SK-MEL-5 (cell line): Measurements from ENCODE around the genes MAGEA12, ZNF275 and TREX2.

RAMPAGE:
- cytosol, long total RNA: start-site peak on the minus strand at chrX:152733680-152733748, 4,701 and 4,962 reads in 2 replicates; start-site peak on the plus strand at chrX:152733779-152733845, 381 and 358 reads in 2 replicates
- long total RNA: start-site peak on the minus strand at chrX:152733680-152733750, 2,305 and 1,797 reads in 2 replicates; start-site peak on the plus strand at chrX:152733757-152733841, 328 and 129 reads in 2 replicates
- nucleus, long total RNA: start-site peak on the minus strand at chrX:152733680-152733722, 418 and 50 reads in 2 replicates; start-site peak on the plus strand at chrX:152733756-152733851, 44 and 64 reads in 2 replicates
Observed at GRCh38 chrX:152733591-152734075, at the start of gene MAGEA12. TSS of gene MAGEA12 (plus strand) at chrX:152733757.

RAMPAGE:
- cytosol, long total RNA: no peak
- long total RNA: no peak
- nucleus, long total RNA: no peak
Observed at GRCh38 chrX:152907031-152907661, 9.3 kb downstream of the ZNF185 start.

DNA sequence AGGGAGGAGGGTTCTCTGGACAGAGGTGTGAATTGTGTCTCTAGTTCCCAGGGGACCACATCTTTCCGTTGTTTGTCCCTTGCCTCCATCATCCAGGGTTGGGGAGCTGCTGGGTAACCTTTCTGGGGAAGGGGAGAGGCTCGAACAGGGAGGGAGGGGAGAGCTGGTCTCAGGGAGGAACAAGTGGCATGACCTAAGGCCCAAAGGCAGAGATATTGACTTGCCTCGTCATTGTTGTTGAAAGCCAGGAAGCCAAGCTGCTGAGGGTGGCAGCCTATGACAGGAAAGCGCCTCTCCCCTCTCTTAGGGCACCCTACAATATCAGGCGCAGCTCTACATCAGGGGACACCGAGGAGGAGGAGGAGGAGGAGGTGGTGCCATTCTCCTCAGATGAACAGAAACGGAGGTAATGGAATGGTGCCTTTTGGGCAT lies 20.8 kb downstream of the ZNF185 start:
RAMPAGE:
- cytosol, long total RNA: no peak
- long total RNA: no peak
- nucleus, long total RNA: no peak

GRCh38 chrX:152958657-152959309 lies 35.1 kb downstream of the PNMA5 start:
RAMPAGE:
- cytosol, long total RNA: no peak
- long total RNA: no peak
- nucleus, long total RNA: no peak

RAMPAGE:
- cytosol, long total RNA: no peak
- long total RNA: no peak
- nucleus, long total RNA: no peak
Observed at GRCh38 chrX:153056629-153056775, 232 bp downstream of the PNMA3 start.

GRCh38 chrX:153333610-153334656 lies at the start of gene ZNF275:
TSS of gene ZNF275 (plus strand) at chrX:153334153.
RAMPAGE:
- cytosol, long total RNA: no peak
- long total RNA: no peak
- nucleus, long total RNA: no peak

RAMPAGE:
- cytosol, long total RNA: no peak
- long total RNA: no peak
- nucleus, long total RNA: no peak
Observed at GRCh38 chrX:153334776-153335189, 830 bp downstream of the ZNF275 start.

DNA sequence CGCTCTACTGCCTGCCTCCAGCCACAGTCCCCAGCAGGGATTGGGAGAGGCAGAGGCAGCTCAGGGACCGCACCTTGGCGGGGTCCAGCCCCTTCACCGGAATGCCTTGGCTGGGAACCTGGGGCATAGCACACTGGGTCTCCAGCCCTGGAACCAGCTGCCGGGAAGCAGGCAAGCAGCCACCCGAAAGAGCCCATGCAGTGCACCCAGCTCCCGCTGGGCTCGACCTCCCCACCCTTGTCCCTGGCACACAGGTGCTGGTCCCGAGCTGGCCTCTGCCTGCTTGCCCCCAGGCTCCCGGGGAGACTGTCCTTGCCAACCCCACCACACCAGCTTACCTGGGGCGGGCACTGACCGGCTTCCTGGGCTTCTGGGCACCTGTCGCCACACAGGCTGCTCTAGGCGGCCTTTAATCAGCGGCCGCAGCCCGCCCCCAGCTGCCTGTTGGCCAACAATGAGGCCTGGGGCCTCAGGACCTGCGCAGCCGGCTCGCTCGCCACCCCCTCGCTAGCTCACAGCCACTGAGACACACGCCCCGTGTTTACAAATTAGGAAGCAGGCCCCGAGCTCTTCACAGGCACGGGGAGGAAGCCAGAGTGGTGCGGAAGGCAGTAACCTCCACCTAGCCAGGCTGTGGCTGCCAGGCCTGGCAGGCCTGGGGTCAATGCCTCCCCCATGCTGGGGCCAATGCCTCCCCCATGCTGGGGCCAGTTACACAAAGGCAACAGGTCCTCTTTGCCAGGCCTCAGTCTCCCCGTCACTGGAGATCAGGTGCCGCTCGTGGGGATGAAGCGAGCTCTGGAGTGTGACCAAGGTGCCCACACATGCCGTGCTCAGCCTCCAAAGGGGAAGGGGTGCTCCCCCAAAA lies at the start of gene TREX2:
TREX2 (minus strand) TSS at position 386 of the 868 bp plus-strand sequence.
RAMPAGE:
- cytosol, long total RNA: no peak
- long total RNA: no peak
- nucleus, long total RNA: no peak

GRCh38 chrX:153455151-153456041 lies 9.5 kb upstream of the TREX2 start:
RAMPAGE:
- cytosol, long total RNA: no peak
- long total RNA: no peak
- nucleus, long total RNA: no peak

RAMPAGE:
- cytosol, long total RNA: no peak
- long total RNA: no peak
- nucleus, long total RNA: no peak
Observed at GRCh38 chrX:153610322-153611092, 11.6 kb upstream of the CCNQ start.

GRCh38 chrX:153667719-153668418 lies 5.7 kb downstream of the PNCK start:
RAMPAGE:
- cytosol, long total RNA: no peak
- long total RNA: no peak
- nucleus, long total RNA: no peak

DNA sequence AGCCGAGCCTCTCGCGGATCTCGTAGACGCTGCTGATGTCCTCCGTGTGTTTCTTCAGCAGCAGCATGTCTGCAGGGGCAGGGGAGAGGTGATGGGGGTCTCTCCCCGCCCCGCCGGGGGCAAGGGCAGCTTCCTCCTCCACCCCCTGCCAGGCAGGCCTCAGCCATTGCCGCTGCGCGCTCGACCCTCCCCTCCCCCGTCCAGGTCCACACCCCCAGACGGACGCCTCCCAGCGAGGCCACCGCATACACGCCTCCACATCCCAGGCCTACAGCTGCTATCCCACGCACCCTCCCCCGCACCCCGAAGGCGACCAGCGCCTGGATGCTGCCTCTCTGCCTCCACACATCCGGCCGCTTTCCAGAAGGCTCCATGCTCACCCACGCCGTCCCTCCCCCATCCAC lies 601 bp downstream of the PNCK start:
RAMPAGE:
- cytosol, long total RNA: no peak
- long total RNA: no peak
- nucleus, long total RNA: no peak

DNA sequence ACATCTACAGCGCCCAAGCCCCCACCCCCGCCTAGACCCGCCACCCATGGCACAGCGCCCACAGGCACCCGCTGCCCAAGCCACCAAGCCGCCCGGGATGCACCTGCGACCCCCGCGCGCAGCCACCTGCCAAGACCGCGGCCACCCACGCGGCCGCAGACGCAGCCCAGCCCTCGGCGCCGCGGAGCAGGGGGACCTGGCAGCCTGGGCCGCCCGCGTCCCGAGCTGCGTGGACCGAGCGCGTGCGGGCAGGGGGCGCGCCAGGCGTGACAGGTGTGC lies 260 bp downstream of the PNCK start:
RAMPAGE:
- cytosol, long total RNA: no peak
- long total RNA: no peak
- nucleus, long total RNA: no peak

GRCh38 chrX:153705110-153706102 lies 17.7 kb downstream of the SLC6A8 start:
RAMPAGE:
- cytosol, long total RNA: no peak
- long total RNA: no peak
- nucleus, long total RNA: no peak

GRCh38 chrX:153722563-153723169 lies 1.5 kb downstream of the BCAP31 start:
RAMPAGE:
- cytosol, long total RNA: no peak
- long total RNA: no peak
- nucleus, long total RNA: no peak

DNA sequence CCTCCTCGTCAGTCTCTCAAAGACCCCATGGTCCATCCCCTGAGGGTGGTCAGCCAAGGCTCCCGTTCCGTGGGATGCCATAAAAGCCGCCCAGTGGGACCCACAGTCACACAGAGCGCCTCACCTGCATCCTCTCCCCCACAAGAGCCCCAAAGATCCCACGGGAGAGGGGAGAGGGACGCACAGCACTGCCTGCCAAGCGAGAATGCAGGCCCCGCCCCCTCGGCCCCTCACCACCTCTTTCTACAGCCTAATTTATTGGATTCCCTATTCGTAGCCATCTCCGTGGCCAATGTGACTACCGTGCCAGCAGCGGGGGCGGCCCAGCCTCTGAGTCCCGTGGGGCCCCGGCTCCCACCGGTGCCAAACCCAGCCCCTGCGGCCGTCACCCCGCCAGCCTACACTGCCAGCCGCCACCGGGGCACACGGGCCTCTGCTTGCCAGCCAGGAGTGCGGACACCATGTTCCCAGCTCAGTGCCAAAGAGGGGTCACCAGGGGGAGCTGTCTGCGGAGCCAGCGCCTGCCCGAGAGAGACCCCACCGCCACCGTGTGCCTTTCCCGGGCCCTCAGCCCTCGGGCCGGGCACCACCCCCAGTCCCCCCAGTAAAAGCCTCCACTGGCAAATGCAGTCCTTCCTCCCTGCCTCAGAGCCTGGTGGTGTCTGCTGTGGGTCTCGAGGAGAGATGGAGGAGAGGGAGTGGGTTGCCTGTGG lies 19.6 kb downstream of the ABCD1 start:
RAMPAGE:
- cytosol, long total RNA: no peak
- long total RNA: no peak
- nucleus, long total RNA: no peak

DNA sequence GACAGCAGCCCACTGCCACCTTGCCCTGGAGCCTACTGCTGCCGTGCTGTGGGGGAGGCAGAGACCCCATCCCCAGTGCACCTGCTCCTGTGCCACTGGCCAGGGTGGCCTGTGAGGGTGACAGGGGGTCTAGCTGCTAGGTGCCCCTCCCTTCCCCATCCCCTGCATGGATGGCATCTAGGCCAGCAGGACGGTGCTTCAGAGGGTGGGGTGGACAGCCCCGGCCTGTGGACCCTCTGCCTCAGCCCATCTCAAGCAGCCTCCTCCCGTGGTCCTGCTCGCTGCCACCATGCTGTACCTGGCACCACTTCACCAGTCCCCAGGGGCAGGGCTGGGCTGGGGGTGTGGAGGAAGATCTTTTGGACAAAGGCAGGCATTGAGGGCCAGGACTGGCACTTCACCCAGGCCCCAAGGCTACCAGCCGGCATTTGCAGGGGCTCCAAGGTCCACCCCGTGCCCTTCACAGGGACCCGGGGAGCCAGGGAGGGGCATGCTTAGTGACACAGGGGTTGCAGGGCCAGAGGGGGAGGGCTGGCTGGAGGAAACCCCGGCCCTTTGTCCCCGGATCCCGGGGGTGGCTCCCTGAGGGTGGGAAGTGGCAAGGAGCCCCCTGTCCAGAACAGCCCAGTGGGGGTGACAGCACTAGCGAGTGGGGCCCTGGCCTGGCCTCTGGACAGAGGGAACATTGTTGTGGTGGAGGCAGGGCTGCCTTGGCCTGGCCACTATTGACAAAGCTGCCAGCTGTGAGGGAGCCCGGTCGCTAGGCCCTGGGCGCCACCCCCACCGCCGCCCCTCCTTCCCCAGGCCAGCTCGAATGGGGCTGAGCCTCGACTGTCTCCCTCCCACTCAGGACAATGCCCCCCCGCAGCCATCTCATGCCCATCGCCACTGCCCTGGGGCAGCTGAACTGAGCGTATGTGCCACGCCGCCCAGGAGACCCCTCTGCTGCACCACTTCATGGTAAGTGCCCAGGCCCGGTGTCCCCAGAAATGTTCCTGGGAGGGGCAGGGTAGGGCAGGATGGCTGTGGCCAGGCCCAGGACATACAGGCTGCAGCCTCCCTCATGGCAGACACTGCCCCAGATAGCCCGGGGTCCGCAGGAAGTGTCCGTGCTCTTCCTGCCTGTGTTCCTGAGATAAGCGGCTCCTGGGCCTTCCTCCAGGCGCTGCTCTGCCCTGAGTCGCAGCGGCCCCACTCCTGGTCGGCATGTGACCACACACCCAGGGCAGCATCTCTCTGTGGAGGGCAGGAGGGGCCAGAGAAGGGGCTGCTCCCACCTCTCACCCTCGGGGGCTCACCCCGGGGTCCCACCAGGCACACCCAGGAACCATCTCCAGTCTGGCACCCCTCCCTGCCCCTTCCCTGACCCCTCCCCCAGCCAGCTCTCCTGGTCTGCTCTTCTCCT lies 1.1 kb downstream of the PLXNB3 start:
RAMPAGE:
- cytosol, long total RNA: no peak
- long total RNA: no peak
- nucleus, long total RNA: no peak

DNA sequence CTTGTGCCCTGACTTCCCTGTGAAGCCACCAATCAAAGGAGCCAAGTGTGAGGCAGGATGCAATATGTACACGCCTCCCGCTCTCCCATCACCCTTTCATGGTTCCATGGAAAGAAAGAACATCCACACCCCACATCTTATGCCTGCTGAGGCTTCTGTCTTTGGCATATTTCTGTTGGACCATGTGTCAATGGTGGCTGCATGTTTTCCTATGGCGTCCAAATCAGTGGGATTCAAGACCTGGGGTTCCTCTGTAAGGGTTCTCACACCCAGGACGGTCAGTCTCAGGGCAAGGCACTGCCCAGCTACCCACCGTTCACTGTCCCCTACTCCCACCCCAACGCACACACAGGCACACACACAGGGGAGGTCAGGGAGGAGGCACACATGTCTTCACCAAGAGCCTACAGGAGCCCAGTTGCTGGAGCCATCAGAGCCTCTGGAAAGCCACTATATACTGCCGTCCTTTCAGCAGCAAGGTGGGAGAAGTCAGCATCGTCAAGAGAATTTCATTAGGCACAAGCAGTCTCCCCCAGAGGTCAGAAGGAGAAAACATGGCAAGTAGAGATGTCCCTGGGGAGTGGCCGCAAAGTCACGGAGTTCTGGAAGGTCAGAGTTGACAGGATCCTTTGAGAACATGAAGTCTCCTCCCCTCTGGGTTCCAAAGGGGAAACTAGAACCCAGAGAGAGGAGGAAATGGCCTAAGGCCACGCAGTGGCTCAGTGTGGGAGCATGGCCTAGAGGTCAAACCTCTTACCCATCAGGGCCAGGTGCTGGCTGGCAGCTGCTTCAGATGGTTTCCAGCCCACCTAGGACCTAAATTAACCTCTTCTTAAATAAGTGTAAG lies 1.1 kb downstream of the IDH3G start:
RAMPAGE:
- cytosol, long total RNA: no peak
- long total RNA: no peak
- nucleus, long total RNA: no peak

GRCh38 chrX:153794895-153795697 lies 628 bp downstream of the SSR4 start:
RAMPAGE:
- cytosol, long total RNA: no peak
- long total RNA: no peak
- nucleus, long total RNA: no peak

DNA sequence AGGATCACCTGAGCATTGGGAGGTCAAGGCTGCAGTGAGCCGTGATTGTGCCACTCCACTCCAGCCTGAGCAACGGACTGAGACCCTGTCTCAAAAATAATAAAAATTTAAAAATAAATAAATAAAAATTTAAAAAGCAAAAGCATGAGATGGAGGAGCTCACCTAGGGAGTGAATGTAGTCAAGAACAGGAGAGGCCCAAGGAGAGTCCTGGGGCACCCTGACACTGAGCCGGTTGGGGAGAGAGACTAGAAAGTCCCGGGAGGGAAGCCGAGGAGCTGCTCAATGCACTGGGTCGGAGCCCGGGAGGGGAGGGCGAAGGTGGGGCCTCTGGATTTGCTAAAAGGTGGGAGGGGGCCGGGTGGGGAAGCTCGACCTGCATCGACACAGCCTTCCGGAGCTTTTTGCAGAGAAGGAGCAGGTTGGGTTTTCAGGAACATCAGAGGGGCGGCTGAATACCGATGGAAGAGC lies 12.0 kb downstream of the PDZD4 start:
RAMPAGE:
- cytosol, long total RNA: no peak
- long total RNA: no peak
- nucleus, long total RNA: no peak